ENCODE data around the genes PSMB1 and TBP.

DNA sequence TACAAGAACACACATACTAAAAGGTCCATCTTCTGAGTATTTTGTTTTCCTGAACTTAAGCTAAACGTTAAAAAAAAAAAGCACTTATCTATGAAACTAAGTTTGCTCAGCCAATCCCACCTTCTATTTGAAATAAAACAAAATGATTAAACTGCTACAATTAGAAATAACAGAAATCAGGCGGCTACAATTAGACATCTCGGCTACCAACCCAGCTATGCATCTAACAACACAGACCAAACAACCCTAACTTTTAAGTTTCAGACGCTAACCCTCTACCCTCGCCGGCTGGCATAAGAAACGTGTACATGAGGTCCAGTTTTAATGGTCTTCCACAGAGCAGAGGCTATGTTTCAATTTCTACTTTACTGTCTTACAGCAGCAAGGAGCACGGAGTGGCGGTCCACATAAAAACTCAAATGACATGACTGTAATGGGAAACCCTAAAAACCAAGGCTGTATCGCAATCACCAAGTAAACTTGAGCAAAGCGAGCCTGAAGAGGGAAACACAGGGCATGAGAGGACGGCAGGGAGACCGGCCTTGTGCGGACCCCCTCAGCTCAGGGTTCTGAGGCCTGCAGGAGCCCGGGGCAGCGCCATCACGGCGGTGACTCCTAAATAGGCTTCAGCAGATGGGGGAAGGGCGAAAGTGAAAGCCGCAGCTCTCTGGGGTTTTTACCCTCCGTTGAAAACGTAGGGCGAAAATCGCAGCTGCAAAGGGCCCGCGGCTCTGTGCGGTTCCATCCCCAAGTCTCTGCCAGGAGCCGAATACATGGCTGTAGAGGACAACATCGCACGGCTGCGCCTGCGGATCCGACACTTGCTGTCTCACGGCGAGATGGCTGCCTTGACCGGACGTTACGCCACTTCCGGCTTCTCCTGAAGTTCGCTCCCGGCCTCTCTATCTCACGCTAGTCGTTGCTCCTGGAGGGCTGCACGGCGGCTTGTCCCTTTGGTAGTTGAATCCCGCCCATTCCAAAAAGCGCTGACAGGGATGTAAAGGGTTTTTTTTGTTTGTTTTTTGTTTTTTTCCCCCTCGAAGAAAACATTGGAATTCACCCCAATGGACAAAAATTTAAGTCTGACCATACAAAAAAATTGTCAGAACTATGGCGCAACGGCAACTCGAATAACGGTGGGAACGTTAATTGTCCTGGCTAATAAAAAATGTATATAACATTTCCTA lies at the start of gene PSMB1:
TSS of gene PSMB1 (minus strand) at position 858 of the 1,187 bp plus-strand sequence.
- RRBS: 10% methylated on average over 3 of the region's 53 CpGs

GRCh38 chr6:170554012-170555023 lies at the start of gene TBP:
Gene TBP (plus strand): TSS chr6:170554369.
- RRBS: no CpG with 5 or more reads among the region's 57 CpGs

DNA sequence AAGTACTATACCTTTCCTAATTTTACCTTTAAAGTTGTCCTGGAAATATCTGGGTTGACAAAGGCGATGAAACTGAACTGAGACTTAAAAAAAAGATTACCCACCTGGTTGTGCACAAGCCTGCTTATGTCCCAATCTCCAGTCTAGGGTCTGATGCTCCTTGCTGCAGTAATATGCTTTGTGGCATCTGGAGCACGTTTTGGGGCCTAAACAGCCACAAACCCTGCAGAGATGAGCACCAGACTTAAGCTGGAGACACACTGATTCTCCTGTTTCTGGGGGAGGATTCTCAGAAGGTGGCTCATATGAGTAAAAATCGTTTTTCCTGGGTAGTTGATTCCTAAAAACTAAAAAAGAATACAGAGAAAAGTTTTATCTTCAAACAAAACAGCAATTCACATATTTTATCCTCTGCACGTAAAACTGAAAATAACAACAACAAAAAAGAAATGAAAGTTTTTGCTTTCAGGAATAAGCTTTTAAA lies 994 bp downstream of the PDCD2 start:
- RRBS: no CpG with 5 or more reads among the region's 4 CpGs